HTERT-HM (cell line): ENCODE measurements around a stretch of chr7.

DNA sequence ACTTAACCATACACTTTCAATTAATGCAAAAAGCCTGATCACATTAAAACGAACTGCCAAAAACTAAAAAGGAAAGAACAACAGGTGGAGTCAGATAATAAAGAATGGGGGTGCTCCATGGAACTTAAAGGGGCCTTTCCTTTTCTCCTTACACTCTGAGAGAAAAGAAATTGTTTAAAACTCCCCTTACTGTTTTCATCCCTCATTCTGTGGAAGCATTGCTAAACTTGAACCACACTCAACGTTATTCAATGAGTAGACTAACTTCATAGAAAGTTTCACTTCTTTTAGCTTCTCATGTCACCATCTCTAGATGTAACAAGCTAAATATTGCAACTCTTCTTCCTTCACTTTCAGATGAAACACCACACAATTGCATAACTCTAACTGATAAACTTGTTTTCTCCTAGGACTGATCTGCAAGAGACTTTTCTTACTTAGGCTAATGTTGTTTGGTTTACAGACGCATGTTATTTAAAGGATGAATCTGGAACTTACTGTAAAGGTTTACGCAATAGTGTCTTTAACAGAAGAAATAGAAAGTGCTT lies 2.2 kb upstream of the TTC26 start:
- RRBS, result no CpG with 5 or more reads among the region's 4 CpGs

DNA sequence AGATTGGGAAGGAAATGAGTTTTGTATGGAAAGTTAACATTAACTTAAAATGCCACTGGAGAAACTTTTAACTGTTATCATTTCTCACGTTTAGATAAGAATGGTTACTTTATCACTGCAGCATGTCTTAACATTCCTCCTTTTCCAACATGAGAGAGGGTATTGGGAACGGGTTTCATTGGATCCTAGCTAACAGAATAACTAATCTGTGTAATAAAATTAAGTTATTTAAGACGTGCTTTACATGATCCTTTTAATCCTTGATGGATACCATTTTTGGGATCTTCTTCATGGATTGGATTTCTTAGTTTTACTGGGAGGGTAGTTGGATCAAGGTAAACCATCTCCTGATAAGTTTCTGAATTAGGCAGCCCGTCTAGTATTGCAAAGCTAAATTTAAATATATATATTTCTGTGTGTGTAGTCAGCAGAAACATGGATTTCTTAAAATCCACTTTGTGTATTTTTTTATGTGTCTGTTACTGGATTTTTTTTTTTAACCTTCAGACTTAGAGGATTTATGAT lies 2.0 kb downstream of the LUC7L2 start:
- RRBS, result no CpG with 5 or more reads among the region's 4 CpGs

DNA sequence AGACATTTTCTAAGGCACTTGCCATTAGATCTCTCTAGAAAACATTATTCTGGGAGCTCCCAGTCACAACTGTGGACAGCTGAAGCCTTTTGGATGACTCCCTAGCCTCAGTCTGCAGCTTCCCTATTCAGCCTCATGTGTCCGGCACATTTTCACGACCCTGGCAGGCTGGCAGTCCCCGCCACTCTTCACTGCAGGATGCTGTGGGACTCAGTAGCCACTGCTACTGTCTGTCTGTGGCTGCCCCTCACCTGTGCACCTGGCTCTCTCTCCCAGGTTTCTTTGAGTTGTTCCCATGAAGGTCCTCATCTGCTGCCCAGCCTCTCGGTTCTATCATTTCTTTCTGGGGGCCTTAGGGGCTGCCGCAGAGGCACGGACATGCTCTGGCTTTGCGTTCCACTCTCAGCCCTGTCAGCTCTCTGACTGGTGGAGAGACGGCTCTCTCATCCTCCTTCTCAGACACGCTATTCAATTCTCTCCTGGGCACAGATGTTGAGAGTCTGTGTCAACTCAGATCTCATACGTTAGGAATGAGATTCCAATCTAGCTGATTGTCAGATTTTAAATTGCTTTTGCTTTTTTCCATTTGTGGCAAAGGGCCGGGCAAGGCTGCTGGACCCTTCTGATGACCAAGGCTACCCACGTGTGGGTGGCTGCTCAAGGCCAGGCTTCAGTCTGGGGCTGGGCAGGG lies 71.3 kb downstream of the CLEC2L start:
- RRBS, result no CpG with 5 or more reads among the region's 12 CpGs

- RRBS, result no CpG with 5 or more reads among the region's 13 CpGs
Observed at GRCh38 chr7:139624342-139625478, 101.2 kb downstream of the CLEC2L start.

GRCh38 chr7:139658923-139659894 lies 118.6 kb downstream of the HIPK2 start:
- RRBS, result no CpG with 5 or more reads among the region's 15 CpGs

DNA sequence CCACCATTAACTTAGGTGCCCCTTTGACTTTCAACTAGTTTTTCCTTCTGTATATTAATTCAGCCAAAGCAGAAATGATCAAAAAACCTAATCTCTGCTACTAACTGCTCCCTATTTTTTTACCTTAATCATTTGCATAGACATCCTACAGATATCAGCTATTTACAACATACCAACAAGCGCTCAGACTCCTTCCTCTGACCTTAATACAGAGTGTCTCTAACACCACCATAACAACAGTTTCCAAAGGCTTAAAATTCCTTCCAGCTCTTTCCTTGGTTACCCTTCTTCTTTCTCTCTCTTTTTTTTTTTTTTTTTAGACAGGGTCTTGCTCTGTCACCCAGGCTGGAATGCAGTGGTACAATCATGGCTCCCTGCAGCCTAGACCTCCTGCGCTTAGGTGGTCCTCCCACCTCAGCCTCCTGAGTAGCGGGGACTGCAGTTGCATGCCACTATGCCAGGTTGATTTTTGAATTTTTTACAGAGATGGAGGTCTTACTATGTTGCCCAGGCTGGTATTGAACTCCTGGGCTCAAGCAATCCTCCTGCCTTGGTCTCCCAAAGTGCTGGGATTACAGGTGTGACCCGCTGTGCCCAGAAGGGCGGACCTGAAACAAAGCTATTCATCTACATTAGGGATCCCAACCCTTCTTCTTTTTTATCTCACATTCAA lies 112.9 kb downstream of the HIPK2 start:
- RRBS, result no CpG with 5 or more reads among the region's 5 CpGs

- RRBS, result no CpG with 5 or more reads among the region's 14 CpGs
Observed at GRCh38 chr7:139693955-139694864, 83.6 kb downstream of the HIPK2 start.

- RRBS, result no CpG with 5 or more reads among the region's 3 CpGs
Observed at GRCh38 chr7:139696555-139696916, 81.3 kb downstream of the HIPK2 start.

GRCh38 chr7:139715841-139716438 lies 61.9 kb downstream of the HIPK2 start:
- RRBS, result no CpG with 5 or more reads among the region's 19 CpGs

DNA sequence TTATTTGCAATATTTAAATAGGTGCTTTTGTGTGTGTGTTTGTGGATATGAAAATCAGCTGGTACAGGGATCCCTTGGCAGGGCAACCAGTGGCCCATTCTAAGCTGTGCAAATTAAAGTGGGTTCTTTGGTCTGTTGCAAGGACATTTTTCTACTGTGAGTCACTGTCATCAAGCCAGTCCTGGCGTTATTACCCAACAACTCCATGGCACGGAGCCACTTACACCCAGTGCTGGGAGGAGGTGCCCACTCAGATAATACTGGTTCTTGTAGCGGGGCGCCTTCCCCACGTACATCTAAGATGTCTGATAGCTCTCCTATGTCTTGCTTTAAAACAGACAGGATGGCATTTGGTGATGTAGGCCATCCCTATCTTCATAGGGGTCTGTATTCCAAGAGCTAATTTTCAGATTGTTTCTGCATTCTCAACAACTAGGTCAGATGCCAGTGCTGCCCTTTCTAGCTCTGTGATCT lies 45.6 kb downstream of the HIPK2 start:
- RRBS, result no CpG with 5 or more reads among the region's 5 CpGs

- RRBS, result no CpG with 5 or more reads among the region's 8 CpGs
Observed at GRCh38 chr7:139734113-139734644, 43.6 kb downstream of the HIPK2 start.

DNA sequence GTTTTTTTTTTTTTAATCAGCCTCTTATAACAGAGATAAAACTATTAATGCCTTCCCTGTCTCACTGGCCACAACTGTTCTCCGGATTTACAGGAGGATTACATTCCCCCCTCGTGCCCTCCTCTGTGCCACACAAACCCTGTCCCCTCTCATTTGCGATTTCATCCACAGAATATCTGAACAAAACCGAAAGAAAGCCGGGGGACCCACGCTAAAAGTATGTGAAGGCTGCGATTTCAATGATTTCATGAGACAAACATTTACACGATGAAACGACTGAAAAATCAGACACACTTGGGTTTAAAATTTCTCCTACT lies 1.4 kb downstream of the HIPK2 start:
- RRBS, result 3% methylated on average over 1 of the region's 9 CpGs

DNA sequence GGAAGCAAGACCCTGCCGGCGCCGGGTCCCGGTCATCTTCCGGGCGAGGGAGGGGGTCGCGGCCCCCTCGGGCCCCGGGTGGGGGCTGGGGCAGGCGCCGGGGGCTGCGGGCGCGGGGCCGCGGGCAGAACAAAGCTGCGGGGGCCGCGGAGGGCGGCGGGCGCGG lies 502 bp downstream of the HIPK2 start:
- RRBS, result 2% methylated on average over 18 of the region's 24 CpGs

DNA sequence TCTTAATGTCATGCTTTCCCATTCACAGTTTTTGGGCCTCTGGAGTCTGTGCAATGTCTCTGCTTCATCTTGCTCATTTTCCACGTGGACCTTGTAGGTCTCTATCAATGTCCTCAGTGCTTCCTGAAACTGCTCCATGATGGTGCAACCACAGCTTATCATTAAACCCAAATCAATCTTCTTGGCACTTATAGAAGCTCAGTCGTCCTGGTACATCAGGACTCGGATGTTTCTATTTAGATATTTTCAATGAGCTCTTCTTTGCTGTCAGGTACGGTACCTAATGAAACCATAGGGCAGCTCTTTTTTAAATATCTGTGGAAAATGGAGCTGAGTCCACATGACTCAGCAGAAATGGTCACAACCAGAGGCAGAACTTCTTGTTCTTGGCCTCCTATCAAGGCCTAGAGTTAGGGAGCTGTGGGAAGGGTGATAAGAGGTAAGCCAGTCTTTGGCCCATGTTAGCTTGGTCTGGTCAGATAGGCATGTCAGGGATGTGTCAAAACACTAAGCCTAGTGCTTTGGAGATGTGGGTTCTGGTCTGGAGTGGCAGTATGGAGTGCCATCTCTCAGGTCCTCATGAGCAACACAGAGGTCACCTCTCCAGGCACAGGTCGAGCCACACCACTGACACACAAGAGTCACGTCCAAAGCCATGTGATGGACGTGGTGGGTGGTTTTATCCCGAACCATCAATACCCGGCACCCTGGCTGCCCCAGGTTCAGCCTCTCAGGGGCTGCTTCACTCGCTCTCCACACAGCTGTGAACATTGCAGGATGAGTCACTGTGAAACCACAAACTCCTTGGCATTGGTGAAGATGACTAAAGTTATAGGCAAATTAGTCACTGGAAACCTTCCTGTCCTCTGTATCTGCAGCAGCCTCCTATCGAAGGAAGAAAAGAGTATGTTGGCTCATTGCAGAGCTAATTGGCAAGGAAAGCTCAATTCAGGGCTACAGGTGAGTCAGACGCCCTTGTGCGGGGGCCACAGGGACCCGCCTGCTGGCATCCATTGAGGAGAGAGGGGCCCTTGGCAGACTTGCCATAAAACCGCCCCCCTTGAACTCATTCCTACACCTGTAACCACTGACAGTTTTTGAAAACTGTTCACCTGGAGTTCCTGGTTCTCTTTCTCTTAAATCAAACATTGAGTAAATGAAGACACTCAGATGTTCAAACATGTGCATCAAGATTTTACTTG lies 87.2 kb downstream of the TBXAS1 start:
- RRBS, result no CpG with 5 or more reads among the region's 15 CpGs

DNA sequence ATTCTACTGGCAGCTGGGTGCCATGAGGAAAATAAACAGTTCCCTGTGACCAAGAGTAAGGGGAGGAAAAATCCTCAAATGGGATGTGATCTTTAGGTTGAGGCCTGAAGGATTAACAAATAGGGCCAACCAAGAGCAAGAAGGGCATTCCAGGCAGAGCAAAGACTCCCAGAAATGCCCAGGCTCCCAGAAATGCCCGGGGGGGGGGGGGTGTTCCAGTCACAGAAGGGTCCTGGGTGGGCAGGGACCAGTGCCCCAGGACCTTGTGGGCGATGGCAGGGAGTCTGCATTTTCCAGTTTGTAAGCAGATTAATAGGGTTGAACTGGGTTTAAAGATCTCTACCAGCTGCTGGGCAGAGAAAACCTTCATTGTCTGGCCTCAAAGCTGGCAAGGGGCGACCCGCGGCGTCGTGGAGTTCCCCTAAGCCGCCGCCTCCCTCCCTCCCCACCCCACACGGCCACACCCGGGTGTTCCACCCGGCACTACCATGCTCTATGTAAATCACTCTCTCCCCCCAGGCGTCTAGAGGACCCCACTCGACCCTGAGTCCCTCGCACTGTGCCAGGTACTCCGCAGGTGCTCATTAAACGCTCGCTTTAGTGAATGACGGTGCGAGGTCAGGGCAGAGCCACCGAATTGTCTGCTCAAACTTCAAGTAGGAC lies 834 bp downstream of the PARP12 start:
- RRBS, result no CpG with 5 or more reads among the region's 21 CpGs

GRCh38 chr7:140110667-140111476 lies 48.1 kb upstream of the PARP12 start:
- RRBS, result no CpG with 5 or more reads among the region's 3 CpGs

DNA sequence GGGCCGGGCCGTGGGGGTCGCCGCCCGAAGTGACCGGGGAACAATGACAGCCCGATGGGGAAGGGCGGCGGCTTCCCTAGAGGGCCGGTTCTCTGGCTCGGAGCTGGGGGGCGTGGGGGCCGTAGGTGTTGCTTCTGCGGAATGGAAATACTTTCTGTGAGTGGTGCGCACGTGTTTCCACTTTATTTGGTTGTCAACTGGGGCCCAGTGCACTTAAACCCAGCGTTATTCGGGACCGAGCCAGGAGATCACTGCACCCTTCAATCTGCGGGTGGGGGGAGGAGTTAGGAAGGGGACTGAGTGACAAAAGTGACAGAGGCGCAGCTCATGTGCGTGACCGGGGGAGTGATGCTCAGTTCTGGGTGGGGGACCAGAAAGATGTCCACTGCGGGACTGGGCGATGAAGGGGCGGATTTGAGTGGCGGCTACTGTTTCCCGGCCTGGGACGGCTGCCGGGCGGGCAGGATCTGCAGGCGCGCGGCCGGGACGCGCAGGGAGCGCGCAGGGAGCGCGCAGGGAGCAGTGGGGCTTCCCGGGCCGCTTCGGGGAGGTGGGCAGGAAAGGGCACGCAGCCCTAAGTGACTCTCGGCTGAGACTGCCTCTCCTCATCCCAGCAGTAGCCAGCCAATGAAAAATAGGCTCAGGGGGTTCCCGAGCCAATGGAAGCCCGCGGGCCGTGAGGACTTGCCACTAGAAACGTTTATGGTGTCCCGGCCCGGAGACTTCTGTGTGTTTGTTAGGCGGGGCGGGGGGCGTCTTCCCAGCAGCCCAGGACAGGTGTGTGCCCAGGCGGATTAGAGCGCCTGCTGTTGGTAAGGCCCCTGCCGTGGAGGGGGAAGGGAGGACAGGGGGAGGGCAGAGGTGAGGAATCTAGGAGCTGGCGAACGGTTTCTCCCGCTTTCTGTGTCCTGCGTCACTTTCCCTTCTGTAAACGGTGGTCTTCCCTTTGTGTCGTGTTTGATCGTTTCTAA lies 54.3 kb upstream of the KDM7A start:
- RRBS, result 4% methylated on average over 14 of the region's 66 CpGs

DNA sequence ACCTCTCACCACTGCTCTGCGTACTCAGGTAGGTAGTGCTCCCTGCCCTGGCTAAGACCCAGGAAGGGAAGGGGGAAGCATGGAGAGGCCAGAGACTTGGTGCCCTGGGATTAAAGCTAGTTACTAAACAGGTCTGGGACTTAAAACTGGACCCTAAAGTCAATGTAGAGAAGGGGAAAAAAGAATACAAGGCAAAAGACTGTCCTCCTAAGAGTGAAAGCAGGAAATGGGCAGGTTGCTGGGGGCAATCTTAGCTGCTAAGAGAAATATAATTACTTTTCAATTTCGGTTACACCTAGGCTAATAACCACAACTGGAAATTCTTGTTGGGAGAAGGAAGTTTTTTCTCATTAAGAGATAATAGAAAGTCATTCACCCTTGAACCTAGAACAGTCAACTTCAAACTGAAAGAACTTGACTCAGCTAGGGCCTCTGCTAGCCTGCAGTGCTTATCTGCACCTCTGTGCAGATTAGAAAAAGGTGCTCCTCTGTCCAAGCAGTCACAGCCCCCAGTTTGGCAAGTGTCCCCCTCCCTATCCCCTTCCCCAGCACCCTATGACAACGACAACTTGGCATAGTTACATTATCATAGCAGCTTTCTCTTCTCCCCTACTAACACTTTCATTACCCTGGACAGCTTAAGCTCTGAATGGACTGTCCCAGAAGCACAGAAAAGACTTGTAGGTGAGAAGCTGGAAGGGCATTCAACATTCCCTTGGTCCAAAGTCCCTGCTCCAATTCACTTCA lies 65.7 kb upstream of the KDM7A start:
- RRBS, result no CpG with 5 or more reads among the region's 3 CpGs

DNA sequence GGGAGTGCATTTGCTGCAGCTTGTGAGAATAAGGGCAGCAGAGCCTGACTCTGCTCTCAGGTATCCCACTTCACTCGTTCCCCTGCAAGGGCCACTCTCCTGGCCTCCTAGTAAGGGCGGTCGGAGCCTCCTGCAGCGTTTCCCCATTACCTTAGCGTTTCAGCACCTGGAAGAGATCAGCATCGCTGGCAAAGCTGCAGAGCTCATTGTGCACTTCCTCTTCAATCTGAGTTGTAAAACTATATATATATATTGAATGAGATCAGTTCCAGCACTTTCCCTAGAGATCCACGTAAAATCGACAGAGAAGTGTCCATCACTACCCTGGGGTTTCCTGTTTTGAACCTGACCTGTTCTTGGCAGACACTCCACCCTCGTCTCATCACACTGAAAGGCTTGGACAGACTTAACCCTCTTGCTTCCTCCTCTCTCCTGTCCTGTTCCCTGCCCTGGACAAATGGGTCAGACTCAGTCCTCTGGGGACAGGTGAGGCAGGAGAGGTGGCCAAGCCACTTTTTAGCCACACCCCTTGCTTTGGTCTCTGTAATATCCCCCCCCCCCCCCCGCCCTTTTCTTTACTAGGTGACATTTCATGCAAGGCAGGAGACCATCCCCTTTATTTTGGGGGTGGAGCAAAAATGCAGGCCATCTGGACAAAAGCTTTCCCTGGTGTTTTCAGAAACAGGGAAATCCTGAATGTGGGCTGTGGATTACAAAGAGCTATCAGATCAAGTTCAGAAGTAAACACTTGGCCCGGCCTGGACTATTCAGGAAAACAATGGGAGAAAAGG lies 83.6 kb upstream of the KDM7A start:
- RRBS, result no CpG with 5 or more reads among the region's 11 CpGs

GRCh38 chr7:140358290-140359059 lies 39.9 kb downstream of the SLC37A3 start:
- RRBS, result no CpG with 5 or more reads among the region's 11 CpGs